ENCODE measurements around a stretch of chr1.

DNA sequence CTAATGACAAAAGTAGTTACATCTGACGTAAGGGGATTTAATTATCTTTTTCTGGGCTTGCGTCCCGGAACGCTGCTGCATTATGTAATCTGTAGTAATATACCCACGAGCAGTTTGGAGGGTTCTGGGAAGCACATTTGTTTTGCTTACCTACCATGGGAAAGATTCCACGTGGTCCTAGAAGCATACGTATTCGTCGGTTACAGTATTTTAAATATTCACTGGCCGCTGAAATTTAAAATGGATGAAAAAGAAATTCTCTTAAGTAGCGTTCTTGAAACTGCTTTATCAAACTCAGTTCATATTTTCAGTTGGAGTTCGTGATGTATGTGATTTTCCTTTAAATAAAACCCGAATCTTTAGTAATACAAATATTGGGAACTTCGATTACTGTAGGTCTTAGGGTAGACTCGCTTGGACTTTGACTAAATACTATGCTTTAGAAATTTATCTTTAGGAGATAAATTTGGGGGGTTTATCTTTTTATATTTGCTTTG, 798 bp upstream of the ATF6 start:
- PRO-cap: no peak

DNA sequence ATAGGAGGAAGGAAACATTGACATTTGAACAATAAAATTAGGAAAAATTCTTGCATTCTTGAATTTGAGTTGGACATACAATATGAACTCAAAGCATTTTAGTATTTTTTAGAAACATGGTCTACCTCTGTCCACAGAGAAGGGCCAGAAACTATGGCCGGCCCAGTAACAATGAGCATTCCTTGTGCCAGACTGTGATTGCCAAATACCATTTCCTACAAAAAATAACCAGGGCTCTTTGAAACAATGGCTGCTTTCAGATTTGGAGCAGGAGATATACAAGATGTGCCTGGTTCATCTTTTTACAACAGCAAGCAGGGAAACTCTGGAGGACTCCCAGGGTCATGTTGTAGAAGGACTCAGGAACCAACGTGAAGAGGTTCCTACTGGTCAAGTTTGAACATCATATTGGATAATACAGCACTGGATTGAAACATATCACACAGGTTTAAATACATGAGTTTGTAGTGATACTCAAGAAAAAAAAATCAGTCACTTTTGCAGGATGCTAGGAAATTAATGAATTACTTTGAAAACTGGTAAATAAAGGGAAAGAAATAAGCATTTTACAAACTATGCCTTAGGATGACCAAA, 38.5 kb downstream of the NOS1AP start:
- PRO-cap: no peak

- PRO-cap: no peak
Measured at GRCh38 chr1:162135104-162135502, 65.6 kb downstream of the NOS1AP start.

DNA sequence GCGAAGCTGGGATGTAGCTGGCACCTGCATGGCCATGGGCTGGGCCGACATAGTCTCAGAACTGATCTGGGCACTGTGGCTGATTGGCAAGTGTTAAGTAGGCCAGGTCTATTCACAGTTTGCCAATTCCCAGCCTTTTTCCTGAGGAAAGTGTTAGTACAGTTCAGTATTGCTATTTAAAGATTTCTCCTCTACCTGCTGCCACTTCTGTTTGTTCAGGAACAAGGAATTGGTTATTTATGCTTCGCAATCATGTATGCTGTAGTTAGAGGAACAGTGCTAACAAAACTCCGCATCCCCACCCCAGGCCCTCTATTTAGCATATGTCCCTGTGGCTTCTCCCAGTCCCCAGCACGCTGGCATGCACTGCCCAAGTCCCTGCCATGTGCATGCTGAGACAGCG, 16.3 kb downstream of the SPATA46 start:
- PRO-cap: no peak

- PRO-cap: no peak
Measured at GRCh38 chr1:162374027-162374375, 2.7 kb downstream of the SPATA46 start.

DNA sequence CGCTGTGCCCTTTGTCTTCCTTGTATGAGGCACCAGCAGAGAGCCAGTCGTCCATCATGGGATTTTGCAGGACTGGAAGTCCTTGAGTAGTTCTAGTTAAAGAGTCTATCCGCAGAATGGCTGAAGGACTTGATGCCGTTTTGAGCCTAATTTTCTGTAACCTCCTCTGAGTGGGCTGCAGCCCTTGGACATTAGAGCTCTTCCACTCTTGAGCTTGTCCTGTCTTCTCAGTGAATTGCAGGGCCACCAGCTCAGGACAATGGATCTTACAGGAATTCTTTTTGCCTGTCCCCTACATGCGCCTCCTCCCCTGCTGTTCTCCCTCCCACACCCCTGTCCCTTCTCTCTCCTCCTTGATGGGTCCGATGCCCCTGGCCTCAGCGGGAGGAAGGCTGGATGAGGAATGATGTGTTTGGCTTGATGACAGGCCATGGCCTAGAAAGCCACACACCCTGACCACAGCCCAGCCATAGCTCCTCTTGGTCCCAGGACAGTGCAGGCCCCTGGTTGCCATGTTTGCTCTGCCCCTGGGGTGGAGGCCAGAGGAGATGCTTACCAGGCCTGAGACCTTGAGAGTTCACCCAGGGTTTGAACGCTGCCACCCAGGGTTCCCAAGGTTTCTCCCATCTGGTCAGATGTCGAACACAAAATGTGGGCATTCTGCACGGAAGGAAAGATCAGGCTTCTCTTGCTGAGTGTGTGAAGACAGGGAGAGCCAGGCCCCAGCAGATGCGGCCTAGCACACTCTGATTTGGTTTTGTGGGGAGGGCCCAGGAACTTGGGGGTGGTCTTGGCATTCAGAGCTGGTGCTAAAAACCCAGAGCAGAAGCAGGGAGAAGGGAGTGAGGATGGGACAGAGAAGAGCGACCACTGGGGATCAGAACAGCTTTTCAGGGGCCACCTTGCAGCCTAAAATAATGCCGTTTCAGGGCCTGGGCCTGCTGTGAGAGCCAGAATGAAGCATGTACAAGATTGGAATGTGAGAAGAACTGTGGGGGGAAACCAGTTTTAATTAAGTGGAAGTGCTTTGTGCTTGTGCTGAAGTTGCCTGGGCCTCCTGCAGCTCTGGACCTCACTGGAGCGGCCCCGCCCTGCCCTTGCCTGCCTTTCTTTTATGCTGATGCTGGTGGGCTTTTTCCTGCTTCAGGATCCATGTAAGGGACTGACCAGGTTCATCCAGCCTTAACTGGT, 2.6 kb downstream of the C1orf226 start:
- PRO-cap: no peak

DNA sequence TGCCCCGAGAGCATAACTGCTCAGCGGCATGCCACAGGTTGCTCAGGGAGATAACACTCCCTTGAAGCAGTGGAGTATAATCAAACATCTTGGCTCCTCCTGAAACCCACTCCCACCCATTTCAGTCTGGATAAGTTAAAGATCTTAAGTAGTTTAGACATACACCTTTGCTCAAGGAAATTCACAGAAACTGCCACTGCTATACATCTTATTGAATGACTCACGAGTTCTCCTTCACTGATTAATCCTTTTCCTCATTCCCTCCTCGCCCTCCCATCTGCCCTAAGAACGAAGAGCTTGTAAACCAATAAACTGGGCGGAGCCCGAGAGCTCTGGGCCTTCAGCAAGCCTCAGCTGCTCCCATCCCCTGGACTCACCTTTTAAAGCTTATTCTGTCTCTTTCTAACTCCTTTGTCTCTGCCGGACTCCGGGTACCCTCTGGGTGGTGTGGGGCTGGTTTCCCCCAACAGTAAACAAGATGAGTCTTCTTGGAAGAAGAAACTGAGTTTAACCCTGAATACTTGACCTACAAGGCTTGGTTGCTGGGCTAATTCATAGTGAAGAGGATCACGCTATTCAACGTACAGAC, 7.6 kb upstream of the SH2D1B start:
- PRO-cap: no peak

DNA sequence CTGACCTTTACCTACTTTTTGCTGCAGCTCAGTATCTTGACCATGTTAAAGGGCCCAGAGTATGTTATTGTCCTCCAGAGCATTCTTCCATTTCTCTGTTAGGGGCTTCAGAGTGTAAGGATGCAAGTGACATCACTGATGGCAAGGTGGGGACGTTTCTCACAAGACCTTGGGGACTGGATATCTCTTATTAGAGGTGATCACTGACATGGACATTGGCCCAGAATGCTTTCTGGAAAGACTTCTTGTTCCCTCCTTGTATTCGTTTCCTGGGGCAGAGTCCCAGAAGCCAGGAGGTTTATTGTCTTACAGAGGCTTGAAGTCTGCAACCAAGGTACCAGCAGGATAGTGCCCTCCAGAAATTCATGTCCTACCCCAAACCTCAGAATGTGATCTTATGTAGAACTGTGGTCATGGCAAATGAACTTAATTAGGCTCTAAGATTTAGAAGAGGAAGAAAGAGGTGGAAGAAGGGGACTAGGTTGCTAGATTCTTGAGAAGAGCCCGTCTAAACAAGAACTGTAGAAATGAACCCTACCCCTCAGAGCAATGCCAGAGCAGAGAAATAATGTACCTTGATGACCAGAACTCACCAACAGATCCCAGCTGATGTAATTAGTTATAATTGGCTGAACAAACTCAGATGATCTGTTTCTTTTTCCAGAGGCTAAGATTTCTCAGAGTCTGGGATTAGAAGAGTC, 9.9 kb upstream of the SH2D1B start:
- PRO-cap: no peak

DNA sequence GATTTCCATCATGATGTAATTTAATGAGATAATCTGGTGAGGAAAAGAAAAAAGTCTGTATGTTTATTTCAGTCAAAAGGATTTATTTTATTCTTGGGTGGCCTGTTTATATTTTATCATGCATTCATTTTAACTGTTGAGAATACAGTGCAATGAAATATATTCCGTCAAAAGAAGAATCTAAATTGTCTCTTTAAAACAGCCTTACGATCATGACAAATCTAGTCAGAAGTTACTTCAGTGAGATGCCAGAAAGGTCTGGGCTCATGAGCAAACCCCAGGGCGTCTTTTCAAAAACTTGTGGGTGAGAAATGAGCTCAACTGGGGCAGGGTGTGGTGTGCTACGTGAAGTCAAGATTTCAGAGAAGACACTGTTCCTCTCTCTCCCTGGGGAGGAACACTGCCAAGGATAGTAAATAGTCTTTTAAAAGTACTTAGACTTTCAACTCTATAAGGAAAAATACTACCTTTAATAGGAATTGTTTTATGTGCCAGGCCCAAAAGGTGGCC, 13.4 kb upstream of the UAP1 start:
- PRO-cap: no peak

DNA sequence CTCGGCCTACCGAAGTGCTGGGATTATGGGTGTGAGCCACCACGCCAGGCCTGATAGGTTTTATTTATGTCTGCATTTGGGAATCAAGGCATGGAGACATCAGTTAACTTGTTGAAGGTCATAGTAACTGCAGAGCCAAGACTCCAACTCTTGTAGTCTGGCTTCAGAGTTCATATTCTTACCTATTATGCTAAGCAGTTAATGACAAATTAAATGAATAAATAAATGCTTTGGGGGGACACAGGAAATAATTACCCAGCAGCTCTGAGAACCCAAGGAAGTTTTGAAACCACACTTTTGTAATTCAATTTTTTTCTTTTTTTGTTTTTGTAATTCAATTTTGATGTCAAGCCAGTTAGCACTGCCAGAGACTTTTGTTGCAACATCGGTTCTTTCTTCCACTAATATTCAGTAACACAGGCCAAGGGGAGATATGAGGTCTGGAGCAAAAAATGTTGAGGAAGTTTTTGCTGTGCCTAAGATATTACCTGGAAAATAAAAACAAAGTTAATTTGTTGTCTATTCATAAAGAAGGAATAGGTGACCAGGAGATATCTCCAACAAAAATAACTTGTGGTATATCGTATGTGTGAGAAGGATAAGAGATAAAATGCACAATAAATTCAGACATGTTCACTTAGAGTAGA, 9.2 kb upstream of the UAP1 start:
- PRO-cap: no peak

DNA sequence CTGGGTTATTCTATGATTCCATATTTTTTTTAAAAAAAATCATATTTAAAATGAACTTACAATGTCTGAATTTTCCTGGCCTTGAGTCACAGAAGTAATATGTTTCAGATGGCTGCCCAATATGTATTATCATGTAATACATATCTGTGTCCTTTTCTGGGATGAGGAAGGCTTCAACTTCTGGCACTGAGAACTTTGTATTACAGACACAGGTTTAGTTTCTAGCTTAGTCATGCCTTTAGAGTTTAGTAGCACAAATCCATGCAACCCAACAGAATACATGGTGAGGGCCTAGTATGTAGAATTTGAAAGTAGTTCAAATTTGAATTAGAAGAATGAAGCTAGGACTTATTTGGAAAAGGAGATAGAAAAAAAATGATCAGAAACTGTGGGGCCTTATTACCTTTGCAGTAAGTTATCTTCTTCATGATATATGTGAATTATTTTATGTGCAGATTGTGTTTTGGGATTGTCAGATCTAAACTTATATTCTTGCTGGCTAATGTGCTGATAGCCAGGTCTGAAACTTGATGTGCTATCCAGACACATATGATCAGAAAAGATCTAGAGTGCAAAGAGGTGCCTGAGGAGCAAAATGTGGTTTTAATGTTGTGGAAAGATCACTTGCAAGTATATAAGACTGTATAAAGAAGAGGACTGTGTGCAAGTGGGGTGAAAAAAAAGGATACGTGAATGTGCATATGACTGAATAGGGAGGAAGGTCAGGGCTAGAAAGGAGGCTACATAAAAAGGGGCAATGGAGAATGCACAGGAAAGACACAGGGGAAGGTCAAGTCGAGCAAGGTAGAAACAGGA, 7.6 kb upstream of the HSD17B7 start:
- PRO-cap: no peak

GRCh38 chr1:163166688-163167057, 36.0 kb downstream of the RGS5 start:
- PRO-cap: no peak

- PRO-cap: no peak
Measured at GRCh38 chr1:164585722-164587022, 27.2 kb downstream of the PBX1 start.

DNA sequence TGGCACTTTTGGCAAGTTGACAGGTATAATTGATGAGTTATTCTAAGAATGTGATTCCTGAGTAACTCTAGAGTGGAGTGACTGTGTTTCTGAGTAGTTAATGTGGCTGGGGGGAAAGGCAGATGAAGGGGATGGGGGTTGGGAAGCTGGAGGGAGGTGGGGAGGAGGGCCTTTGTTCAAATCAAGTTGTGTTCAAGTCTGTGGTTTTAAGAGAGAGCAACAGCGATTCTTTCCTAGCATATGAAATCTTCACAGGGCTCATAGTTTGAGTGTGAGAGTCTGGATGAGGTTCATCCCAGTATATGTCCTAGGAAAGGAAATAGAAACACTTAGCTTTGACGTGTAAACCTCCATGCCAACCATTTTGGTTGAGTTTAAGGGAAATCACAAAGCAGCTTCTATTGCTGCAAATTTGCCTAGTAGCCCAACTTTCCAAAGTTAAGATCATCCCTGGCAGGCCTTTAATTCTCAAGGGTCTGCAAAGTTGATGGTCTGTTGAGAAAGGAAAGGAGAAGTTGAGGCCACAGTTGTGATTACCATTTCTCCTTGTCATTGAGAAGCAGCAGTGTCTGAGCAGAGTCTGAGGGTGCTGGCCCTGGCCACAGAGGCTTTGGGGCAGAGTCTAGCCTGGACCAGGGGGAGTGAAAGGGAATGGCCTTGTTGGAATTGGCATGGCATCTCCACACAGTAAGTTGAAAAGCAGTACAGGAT, 33.1 kb downstream of the PBX1 start:
- PRO-cap: no peak

DNA sequence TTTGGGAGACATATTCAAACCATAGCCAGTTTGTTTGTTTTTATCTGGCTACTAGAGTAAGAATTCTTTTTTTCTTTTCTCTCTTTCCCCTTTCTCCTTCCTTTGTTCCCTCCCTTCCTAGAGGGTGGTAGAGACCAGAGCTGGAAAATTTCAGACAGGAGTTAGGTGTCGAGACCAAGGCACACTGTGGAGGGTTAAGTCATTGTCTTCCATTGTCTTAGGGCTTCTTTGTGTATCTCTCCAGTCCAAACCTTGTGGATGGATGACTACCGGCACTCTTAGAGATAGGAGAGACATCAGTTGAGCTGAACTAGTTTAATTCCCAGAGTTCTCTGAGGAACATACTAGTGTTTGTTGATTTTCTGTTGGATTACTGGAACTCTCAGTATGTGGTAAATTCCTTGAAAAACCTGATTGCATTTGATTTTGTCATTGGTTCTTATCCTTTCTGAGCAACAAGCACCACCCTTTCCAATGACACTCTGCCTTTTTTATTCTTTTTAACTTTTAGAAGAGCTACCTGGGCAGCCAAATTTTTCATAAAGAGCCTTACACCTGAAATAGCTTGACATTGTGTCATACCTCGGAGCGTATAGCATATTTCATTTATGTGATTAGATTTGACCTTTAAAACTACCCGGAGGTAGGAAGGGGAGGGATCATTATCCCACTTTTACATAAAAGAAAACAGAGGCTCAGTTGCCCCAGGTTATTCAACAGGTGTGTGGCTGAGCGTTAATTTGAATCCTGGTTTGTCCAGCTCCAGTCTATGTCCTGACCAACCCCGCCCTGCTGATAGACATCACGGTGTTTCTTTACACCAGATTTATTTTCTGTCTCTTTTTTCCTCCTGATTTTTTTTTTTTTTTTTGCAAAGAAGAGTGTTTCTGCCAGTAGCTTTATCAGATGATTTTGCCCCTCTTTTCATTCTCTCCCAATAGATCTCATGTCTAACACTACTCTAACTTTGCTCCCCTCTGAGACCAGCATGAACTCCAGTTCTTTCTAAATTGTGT, 39.5 kb downstream of the PBX1 start:
- PRO-cap: no peak

DNA sequence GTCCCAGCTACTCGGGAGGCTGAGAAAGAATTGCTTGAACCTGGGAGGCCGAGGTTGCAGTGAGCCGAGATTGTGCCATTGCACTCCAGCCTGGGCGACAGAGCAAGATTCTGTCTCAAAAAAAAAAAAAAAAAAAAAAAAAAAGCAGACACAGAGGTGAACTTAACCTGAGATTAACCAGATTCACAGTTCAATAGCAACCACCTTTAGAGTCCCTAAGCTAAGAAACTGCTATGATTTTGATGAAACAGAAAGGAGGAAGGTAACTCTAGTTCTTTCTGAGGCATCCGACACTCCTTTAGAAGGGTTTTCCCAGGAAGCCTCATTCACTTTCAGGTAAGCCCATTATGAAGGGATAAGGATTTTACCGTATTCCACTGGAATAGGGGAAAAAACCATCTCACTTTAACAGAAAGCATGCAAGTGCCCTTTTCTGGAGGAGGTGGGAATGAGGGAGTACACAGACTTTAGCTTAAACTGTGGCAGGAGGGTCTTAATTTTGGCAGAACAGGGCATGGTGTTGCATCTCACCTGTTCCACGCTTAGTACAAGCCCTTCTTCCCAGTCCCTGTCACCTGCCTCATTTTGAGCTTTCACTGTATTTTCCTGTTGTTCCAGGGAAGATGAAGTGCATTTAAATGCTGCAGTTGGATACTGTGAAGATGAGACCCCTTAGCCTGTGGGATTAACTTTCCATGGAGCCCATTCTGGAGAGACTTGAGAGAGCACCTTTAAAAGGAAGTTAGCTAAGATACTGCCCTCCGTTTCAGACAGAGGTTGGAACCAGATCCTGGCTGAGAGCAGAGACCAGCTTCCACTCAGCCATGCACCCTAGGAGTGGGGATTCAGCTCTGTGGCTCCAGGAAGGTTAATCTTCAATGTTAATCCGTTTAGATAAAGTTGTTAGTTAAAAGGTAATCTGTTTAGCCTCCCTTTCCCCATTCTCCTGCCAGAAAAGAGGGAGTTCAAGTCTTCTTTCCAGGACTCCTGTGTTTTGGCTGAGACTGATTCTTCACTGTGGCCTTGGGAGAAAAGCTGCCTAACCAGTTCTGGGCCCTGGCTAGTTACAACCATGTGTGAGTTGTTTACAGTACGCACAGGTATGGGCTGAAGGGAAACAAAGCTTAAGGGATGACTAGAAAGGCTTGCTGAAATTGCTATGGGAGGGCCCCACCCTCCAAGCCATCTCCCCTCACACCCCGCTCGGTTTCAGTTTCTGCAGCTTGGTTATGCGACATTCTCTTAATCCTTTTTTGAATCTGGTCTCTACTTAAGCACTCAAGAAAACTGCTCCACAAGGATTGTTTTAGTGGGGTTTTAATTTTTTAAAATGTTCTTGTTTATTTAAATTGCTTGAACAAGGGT, 42.6 kb downstream of the PBX1 start:
- PRO-cap: no peak

DNA sequence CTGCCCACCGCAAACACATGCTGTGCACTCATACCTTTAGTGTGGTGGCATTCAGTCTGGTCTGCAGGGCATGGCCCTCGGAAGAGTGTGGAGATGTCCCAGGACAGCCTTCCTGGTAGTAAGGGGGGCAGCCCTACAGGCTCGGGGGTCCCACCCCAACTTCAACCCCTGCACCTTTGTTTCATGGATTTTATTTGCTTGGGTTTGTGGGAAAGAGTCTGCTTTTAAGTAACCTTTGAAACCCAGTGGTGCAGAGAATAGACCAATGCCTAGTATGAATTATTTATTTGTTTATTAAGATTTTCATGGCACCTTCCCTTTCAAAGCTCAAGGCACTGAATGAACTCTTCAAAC, 87.9 kb downstream of the PBX1 start:
- PRO-cap: no peak

- PRO-cap: no peak
Measured at GRCh38 chr1:164648049-164648760, 89.2 kb downstream of the PBX1 start.

DNA sequence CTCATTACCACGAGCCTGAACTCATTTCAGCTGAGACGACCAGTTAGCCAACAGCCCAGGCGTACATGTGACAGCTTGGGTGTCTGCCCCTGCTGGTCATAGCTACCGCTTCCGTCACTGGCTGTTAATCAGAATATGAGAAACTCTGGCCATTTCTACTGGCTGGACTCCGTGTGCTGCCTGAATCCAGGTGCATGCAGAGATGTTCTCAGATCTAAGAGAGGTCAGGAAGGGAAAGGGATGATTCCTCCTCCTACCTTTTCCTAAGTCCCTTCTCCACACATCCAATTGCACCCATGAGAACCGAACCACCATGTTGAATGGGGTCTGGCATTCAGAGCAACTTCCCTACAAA, 144.5 kb downstream of the PBX1 start:
- PRO-cap: no peak

DNA sequence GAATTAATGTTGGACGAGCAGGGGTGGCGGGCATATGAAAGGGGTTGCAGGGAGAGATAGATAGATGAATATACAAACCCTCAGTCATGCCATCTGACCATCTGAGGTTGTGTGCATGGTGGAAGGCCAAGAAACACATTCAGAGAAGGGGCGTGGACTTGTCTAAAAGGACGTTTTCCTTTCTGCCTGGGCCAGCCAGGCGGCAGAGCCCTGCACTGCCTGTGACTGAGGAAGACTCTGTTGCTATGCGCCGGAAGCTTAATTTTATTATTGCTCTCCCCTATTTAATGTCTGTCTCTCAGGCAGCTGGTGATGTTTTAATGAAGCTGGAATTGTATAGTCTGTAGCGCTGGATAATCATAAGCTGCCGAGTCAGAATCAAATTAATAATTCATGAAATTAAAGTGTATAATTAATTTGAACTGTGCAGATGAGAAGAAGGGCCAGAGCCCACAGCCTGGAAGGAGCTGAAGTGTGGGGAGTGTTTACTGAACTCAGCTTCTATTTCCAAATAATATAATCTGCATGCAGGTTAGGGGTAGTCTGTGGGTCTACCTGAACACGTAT, 164.5 kb downstream of the PBX1 start:
- PRO-cap: no peak